ENCODE results near the genes MBD6, DTX3 and LRIG3.

DNA sequence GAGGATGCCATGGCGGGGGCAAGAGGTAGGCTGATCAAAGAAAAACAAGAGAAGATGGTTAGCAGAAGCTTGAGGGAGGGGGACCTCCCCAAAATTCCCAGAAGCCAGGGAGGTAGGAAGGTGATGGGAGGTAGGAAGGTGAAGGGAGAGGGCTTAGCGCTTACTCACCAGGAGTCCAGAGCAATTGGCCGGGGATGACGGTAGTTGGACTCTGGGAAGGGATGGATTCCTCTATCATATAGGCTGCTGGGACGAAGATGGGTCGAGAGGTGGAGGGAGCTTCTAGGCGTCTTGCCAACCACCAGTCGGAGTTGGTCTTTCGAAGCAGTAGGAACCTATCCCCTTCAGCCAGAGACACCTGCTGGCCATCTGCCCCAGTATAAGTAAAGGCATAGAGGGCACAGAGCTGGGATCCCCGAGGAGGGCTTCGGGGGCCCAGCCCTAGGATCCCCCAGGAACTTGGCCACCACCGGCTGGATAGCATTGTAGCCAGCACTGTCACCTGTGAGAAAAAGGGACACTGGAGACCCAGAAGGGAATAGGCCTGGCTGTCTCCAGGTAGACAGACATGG, 657 bp downstream of the ARHGAP9 start:
- PRO-cap, 2 experiments, result no peak in any of the 2 experiments

GRCh38 chr12:57488214-57489303, 691 bp downstream of the MARS1 start:
- PRO-cap, 2 experiments, result no peak in any of the 2 experiments

GRCh38 chr12:57521924-57523029, at the start of gene MBD6:
MBD6 (plus strand) TSS chr12:57522824.
- PRO-cap, 2 experiments, result peak in 2 of 2 experiments; most common plus-strand start chr12:57522851 (in 2); most common minus-strand start chr12:57522476 (in 2)

- PRO-cap, 2 experiments, result peak in 2 of 2 experiments; most common plus-strand start chr12:57604828 (in 2); most common minus-strand start chr12:57604831 (in 2)
Observed at GRCh38 chr12:57604310-57604964, at the start of gene DTX3. DTX3 (plus strand) TSS chr12:57604824.

- PRO-cap, 2 experiments, result no peak in any of the 2 experiments
Observed at GRCh38 chr12:57612769-57613756, 1.8 kb downstream of the ARHGEF25 start.

DNA sequence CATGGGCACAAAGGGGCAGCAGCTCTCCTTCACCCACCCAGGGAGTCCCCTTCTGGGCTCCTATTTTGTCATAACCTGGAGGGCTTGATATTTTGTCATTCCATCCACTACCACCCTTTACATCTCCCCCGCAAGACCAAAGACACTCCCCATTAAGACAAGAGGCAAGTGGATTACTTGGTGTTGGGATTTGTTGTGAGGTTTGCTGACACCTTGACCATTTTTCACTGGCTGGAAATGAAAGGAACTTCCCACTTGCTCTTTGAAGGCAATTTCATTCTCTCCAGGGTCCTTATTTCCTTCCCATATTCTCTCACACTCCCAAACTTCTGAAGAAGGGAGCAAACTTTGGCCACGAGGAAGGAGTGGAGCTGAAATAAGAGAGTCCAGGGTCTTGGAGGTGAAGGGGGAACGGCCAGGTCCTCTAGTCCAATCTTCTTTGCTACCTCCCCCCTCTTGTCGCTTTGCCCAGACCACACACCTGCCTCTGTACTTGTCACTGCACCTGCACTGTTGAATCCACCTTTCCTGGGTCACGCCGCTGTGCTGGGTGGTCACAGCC, 14.9 kb downstream of the AGAP2 start:
- PRO-cap, 2 experiments, result no peak in any of the 2 experiments

DNA sequence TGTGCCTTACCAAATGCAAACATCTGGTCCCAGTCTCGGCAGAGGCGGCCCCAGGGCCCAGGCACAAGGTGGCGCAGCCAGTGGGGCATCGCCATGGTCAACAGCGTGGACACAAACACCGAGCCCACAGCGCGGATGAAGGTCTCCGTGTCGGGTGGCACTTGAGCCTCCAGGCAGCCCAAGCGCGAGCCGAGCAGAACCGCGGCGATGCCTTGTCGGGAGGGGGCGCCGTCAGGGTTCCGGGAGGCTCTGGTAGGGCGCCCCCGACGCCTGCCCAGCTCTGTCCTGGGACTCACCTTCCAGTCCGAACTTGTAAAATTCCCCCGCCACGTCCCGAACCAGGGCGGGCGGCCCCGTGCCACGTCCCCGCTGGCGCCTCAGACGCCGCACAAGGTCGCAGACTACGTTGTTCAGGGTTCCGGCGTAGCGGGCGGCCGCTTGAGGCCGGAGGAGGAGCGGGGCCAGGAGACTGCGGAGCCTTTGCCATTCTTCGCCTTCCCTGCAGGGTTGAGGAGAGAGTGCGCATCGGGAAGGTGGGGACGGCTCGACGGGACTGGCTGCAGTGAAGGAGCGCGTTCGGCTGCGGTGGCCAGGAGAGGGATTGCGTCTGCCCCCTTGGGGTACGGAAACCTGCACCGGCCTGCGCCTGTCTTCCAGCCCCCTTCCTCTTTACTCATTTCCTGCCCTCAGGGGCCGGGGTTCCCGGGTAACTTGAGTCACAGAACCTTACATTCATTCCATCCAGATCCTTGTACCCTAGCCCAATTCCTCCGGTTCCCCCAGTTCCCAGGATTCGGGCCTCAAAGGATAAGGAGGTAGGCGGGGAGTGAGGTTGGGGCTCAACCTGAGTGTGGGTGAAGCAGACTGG, 1.6 kb downstream of the CYP27B1 start:
- PRO-cap, 2 experiments, result no peak in any of the 2 experiments

GRCh38 chr12:57821096-57821784, 2.7 kb upstream of the AVIL start:
- PRO-cap, 2 experiments, result no peak in any of the 2 experiments

DNA sequence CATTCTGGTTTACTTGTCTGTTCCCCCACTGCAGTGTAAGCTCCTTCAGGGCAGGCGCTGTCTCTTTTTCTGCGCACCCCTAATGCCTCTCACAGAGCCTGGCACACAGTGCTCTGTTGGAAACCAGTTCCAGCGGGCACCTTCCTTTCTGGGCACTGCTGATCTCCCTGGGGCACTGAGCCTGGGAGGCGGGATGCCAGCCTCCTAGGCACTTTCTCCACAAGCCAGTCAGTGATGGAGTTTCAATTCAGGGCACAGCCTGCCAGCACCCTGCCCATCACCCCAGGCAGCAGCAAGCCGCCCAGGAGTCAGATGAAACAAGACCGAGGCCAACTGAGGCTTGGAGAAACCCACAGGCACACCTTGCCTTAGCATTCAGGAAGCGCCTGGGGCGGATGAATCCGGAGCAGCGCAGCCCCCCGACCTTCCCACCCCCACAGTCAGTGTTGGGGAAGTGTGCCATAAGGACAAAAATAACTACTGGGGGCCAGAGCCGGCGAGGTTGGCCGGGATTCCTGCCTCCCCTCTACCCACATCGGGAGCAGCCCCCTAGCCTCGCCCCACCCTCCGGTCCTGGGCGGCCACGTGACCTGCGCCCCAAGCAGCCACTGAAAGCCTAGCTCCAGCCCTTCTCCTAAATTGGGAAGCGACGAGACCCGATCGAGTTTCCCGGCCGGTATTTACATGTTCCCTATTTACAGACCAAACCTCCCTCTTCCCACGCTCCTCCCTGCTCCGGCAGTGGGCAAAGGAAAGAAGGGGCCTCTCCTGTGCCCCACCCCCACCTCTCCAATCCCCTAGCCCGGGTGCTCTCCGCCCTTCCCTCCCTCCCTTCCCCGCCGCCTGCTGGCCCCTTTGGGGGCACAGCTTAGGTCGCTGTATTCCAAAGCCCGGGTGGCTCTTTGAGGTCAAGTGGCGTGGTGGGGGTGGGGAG, 5.9 kb upstream of the CTDSP2 start:
- PRO-cap, 2 experiments, result peak in 2 of 2 experiments; most common plus-strand start position 292 of the sequence (in 2); most common minus-strand start position 177 of the sequence (in 2)

DNA sequence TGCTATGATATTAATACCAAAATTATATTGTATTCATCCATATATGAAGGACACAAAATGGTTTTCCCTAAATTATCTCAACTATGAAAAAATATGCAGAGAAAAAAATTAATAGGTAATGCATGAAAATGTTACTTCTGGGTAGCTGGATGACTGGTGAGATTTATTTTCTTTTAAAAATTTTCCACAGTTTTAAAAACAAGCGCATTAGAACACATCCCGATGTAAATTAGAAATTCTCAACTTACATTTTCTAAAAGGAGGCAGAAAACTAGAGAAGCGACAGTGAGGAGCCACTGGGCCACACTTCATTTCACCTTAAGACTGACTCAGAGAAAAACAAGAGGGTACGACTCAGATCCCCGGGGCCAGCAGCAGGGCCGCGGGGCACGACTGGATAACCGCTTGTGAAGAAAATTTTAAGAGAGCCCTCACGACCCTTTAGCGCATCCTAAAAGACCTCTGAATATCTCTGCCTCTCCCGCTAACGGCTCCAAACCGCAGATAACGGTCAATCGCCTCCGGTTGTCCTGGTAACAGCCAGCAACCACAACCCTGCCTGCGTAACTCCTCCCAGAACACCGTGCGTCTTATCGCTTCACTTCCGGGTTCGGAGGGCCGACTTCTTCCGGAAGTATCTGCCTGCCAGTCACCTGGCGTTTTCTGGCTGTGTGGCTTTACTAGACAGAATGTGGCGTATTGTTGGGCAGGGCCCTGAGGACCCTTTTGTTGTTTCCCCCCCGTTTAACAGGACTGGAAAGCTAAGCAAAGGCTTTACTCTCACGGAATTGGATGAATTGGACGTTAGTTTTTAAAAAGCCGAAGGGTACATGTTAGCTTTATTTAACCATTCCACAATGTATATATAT, 5.5 kb upstream of the ATP23 start:
- PRO-cap, 2 experiments, result peak in 2 of 2 experiments; most common plus-strand start position 624 of the sequence (in 1); most common minus-strand start position 573 of the sequence (in 2)

GRCh38 chr12:58765743-58766471, 154.4 kb downstream of the LRIG3 start:
- PRO-cap, 2 experiments, result no peak in any of the 2 experiments

DNA sequence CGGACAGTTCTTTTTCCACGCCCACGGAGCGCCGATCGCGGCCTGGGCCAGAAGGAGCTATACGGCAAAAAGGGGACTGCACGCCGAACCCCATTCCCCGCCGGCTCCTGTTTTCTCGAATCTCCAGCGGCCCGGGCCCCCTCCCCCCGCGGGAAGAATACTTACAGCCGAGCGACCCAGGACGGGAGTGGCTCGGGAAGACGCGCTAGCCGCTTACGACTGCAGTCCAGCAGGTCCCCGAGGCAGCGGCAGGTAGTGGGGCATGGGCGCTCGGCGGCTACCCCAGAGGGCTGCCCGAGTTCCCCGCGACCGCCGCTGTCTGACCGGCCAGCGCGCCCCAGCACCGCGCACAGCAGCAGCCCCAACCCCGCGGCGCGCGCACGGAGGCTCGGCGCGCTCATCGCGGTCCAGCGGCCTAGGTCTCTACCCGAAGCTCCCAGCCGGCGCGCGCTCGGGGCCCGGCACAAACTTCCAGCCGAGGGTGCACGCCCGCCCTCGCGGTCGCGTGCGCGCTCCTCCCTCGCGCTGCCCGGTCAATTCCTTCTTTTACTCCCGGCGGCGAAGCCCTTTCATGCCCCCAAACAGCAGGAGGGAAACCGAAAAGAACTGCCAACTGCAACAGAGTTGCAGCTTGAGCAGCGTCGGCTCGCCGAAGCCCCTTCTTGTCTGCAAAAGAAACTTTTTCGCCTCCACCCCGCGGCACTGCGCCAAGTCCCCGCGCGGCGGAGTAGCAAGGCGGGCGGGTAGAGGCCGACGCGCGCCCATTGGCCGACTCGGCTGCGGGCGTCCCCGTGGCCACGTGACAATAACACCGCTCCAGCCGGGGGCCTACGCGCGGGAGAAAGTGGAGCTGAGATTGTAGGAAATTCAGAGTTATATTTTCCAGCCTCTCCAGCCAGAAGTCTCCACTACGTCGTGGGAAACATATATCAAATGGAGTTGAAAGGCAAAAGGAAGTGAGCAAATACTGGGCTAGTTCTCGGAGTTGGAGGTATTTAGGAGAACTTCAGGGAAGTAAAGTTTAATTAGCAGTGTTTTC, at the start of gene LRIG3:
Gene LRIG3 (minus strand): TSS at position 670 of the 1,039 bp plus-strand sequence.
- PRO-cap, 2 experiments, result peak in 2 of 2 experiments; most common plus-strand start position 224 of the sequence (in 1); most common minus-strand start position 321 of the sequence (in 1)

- PRO-cap, 2 experiments, result no peak in any of the 2 experiments
Observed at GRCh38 chr12:59005680-59005964, 85.3 kb upstream of the LRIG3 start.

DNA sequence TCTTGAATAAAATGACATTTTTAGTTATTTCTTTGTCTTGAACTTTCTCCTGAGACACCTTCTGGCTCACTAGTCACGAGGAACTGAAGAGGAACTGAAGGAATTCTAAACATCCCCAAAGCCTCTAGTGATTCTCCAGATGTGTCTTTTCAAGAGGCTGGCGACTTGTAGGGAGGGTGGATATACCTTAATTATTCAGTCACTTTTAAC, 211.2 kb upstream of the LRIG3 start:
- PRO-cap, 2 experiments, result no peak in any of the 2 experiments

- PRO-cap, 2 experiments, result peak in 2 of 2 experiments; most common plus-strand start chr12:59597726 (in 1); most common minus-strand start chr12:59597603 (in 2)
Observed at GRCh38 chr12:59597326-59597829, 1.5 kb downstream of the SLC16A7 start.

- PRO-cap, 2 experiments, result no peak in any of the 2 experiments
Observed at GRCh38 chr12:62345532-62345923, 85.3 kb downstream of the USP15 start.

DNA sequence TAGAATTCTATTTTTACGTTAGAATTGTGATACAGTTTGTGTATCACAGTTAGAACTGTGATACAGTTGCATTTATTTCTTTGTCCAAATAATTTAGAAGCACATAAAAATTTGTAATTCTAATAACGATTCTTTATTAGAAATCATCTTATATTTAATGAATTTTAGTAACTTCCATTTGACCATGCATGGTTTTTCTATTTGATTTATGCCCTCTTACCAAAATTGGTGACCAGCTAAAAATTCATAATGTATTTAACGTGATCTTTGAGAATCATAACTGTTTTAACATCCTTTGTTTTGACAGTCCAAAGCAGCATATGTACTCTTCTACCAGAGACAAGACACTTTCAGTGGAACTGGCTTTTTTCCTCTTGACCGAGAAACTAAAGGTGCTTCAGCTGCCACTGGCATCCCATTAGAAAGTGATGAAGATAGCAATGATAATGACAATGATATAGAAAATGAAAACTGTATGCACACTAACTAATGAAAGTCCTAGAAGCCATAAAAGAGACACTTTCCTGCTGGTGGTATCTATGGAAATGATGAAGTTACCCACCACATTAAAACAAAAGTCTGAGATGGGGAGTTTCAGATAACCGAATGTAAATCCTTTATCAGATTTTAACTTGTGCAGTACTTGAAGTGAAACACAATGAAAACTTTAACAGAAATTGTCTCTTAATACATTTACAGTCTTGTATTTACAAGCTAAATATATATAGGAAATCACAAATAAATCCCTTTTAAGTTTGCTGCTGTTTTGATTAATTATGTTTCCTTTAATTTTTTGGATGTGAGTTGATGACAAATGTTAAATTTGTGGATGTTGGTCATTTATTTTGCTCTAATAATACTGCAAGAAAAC, 62.5 kb upstream of the MON2 start:
- PRO-cap, 2 experiments, result no peak in any of the 2 experiments

DNA sequence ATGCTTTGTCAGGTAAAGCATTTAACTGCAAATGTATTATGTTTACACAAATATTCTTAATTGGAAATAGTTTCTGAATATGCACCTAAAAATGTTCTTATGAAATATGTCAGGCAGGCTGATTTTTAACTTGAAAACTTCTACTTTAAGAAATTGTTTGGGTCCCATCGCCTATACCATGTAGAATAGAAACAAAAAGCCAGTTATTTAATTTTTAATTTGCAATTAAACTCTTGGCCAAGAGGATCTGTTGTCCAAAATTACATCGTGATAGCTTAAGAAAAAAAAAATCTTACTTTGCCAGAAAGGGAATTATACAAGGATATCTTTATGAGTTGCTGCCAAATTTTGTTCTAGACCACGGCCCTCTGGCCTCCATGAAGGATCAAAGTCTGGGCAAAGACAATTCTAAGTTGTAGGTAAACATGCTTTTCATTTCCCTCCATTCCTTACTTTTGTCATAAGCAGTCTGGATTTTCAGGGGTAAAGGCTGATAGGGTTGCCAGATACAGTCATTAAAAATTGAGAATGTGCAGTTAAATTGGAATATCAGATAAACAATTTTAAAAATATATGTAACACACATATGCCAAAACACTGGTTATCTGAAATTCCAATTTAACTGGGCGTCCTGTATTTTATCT, 135.0 kb downstream of the MON2 start:
- PRO-cap, 2 experiments, result no peak in any of the 2 experiments

- PRO-cap, 2 experiments, result no peak in any of the 2 experiments
Observed at GRCh38 chr12:62604930-62605573, 138.4 kb downstream of the MON2 start.

- PRO-cap, 2 experiments, result no peak in any of the 2 experiments
Observed at GRCh38 chr12:62615761-62616787, 149.4 kb downstream of the MON2 start.

Measured in right ventricle myocardium (tissue), 1 donor.